Renal cortical epithelial cell (primary cell): ENCODE results near the genes PGRMC1 and SEPTIN6.

DNA sequence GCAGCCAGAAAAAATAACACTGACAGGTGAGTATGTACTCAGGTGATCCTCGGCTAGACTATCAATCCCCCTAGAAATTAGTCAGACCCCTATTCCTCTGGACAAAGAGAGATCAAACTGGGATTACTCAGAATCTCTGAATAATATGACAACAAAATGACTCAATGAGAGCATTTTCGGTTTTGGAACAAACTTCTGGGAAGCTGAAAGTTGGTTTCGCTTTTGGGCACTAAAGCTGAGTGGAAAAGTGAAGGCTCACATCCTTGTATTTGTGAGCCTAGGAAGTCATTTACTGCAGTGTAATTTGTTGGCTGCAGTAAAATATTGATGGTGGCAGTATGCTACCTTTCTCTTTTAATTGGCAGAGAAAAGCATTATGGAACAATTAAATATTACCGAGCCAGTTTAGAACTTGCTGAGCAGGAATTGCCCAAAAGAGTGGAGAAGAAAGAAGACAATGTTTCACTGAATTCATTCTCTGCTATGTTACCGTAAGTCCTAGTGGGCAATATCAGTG is 69.4 kb downstream of the AGTR2 start:
- RRBS = no CpG with 5 or more reads among the region's 5 CpGs

GRCh38 chrX:118355432-118355987 is 9.6 kb downstream of the WDR44 start:
- RRBS = no CpG with 5 or more reads among the region's 2 CpGs

DNA sequence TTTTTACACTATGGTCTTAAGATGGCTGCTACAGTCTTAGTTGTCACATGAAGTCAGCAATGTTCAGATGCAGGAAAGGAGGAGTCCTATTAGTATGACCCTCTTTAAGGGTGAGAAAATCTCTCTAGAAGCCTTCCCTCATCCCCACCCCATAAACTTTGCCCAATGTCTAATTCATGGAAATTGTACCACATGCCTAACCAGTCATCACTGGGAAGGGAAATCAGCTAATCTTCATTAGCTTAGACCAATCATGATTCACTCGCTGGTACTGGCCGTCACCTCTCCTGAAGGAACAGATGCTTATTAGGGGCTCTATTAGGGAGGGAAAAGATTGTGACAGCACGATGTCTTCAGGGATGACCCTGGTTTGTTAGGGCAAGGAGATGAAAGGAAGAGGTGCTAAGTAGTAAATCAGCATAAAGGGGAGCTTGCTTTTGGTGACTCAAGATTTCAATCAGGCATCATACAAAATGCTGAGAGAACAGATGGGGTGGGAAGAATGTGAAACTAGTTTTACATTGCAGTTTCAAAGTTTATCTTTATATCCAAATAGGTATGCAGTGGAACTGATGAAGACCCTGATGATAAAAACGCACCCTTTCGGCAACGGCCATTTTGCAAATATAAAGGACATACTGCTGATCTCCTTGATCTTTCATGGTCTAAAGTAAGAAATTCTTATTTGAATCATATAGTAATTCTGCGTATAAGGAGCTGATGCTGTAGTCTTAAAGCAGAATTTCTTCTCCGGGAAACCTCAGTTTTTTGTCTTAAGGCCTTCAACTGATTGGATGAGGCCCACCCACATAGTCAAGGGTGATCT is 63.2 kb upstream of the DOCK11 start:
- RRBS = no CpG with 5 or more reads among the region's 8 CpGs

DNA sequence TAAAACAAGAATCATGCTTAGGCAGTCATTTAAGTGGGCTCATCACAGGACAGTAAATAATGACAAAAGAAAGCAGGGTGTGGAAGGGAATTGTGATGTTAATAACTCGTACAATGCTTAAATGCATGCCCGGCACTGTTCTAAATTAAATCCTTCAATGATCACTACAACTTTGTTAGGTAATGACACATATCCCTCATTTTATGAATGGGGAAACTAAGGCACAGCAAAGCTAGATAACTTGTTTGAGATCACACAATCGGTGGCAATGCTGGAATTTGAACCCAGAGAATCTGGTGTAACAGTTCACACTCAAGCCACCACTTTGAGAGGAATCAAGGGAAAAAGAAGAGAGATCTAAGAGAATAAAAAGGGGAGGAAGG is 24.5 kb upstream of the IL13RA1 start:
- RRBS = no CpG with 5 or more reads among the region's 3 CpGs

- RRBS = no CpG with 5 or more reads among the region's 2 CpGs
These were observed 1.1 kb upstream of the IL13RA1 start for GRCh38 chrX:118726438-118726642.

GRCh38 chrX:118973724-118974298 is 607 bp upstream of the LONRF3 start:
- RRBS = 1% methylated on average over 10 of the region's 30 CpGs

- RRBS = 2% methylated on average over 10 of the region's 17 CpGs
These were observed 2.3 kb downstream of the LONRF3 start for GRCh38 chrX:118976600-118977310.

- RRBS = no CpG with 5 or more reads among the region's 2 CpGs
These were observed 44.8 kb downstream of the LONRF3 start for GRCh38 chrX:119019160-119019720.

GRCh38 chrX:119235835-119237052 is at the start of gene PGRMC1:
PGRMC1 (plus strand) TSS chrX:119236285.
- RRBS = 1% methylated on average over 23 of the region's 121 CpGs

- RRBS = 3% methylated on average over 3 of the region's 19 CpGs
These were observed 1.0 kb downstream of the PGRMC1 start for GRCh38 chrX:119237053-119237607.

GRCh38 chrX:119606278-119606697 is 31.9 kb downstream of the UBE2A start:
- RRBS = no CpG with 5 or more reads among the region's 38 CpGs

- RRBS = no CpG with 5 or more reads among the region's 9 CpGs
These were observed 17.5 kb downstream of the SEPTIN6 start for GRCh38 chrX:119675429-119675849.

DNA sequence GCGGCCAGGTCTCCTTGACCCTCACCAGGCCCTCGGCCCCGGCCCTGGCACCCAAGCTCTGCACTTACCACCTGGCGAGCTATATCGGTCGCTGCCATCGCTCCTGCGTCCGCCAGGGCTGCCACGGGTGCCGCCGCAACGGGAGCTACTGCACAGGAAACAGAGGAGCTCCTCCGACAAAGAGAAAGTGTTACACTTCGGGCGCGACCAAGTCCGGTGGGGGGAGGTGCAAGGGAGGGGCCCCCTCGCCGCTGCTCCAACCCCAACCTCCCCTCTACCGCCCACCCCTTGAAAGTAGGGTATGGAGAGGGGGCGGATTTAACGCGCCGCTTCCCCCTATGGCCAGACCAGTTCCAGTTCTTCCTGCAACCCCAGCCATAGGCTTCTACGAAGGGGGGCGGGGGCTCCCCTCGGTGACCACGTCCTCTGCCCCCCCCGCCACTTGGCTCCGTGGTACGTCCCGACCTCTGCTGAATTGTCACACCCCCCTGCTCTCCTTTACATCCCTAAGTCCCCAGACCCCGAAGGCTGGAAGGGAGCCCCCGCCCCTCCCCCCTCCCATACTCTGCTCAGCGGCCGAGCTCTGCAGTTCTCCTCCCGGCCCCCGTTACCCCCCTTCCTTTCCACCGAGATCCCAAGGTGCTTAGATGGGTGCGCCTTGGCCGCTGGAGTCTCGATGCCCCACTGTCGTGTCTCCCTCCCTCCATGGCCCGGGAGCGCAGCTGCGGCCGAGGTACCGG is at the start of gene SEPTIN6:
TSS of gene SEPTIN6 (minus strand) at position 161 of the 740 bp plus-strand sequence.
- RRBS = 6% methylated on average over 1 of the region's 49 CpGs

GRCh38 chrX:119885785-119886053 is 10.0 kb upstream of the AKAP14 start:
- RRBS = no CpG with 5 or more reads among the region's 4 CpGs

DNA sequence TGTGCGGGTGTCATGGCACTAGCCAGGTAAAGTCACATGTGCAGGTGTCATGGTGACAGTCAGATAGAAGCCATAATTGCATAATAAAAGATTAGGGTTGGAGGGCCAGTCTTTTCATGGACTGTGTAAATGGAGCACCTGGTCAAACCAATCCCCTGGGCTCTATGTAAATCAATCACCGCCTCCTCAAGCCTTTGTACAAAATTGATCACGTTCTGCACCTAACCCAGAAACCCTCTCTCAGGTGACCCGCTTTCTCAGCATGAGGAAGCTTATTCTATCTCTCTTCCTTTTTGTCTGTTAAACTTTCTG is 18.0 kb upstream of the RHOXF2 start:
- RRBS = no CpG with 5 or more reads among the region's 4 CpGs

- RRBS = no CpG with 5 or more reads among the region's 1 CpG
These were observed 38.8 kb downstream of the LAMP2 start for GRCh38 chrX:120430256-120430681.

GRCh38 chrX:120466325-120466937 is 2.7 kb downstream of the LAMP2 start:
- RRBS = no CpG with 5 or more reads among the region's 8 CpGs

DNA sequence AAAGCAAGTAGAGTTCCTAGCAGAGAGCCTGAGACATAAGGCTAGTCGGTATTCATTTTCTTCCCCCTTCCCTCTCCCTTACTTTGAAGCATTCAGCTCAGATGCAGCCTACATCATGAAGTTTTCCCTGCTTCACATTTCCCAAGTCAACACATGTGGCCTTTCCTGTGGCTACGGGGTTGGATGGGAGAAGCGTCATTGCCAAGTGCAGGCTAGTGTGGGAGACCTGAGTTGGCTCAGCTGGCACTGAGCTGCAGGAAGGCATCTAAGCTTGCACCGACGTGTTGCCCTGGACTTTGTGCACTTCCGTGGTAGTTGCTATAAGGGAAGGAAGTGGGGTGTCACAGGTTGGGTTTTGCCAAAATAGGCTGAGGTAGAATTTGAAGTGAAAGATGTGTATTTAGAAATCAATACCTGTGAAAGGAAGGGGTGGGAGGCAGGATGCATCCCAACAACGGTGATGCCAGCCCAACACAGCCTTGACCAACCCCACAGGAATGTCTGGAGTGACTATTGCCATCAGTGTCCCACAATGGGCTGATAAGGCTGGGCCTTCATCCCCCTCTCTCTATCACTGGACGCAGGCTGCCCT is 18.9 kb upstream of the LAMP2 start:
- RRBS = no CpG with 5 or more reads among the region's 8 CpGs

GRCh38 chrX:120559609-120559970 is 1.2 kb downstream of the CUL4B start:
- RRBS = 5% methylated on average over 3 of the region's 5 CpGs

GRCh38 chrX:121377089-121377289 is 329.6 kb downstream of the GLUD2 start:
- RRBS = no CpG with 5 or more reads among the region's 1 CpG